Skeletal muscle tissue (tissue), 7 donors: ENCODE results near the gene MAP2K2.

DNA sequence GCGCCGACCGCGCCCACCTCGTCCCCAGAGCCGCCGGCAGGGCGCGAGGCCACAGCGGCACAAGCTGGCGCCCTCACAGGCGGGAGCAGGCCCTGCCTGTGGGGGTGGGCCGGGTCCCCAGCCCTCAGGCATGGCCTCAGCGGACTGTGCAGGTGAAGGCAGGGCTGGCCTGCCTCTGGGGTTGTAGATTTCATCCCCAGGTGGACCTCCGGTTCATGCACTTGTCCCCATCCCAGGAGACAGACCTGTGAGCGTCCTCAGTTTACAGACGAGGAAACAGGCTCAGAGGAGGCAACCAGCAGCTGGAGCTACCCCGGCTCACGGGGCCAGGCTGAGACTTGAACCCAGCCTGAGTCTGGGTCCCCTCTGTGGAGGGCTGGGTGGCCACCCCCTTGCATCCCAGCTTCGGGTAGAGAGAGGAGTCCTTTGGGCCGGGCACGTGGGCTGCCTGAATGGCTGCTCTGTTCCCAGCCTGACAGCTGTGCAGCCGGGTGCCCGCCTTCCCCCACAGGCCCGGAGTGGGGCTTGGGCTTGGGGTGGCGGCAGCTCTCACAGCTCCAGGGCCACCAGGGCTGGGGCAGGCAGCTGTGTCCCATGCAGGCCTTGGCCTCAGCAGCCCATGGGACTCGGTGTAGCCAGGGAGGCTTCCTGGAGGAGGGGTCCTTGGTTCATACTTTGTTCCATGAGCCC lies 26.8 kb downstream of the PIAS4 start:
- PRO-cap, 3 experiments = no peak in any of the 3 experiments
- RAMPAGE, long total RNA = no peak
- RRBS, 2 experiments = 74 to 79% methylated on average over 19 to 21 of the region's 27 CpGs

DNA sequence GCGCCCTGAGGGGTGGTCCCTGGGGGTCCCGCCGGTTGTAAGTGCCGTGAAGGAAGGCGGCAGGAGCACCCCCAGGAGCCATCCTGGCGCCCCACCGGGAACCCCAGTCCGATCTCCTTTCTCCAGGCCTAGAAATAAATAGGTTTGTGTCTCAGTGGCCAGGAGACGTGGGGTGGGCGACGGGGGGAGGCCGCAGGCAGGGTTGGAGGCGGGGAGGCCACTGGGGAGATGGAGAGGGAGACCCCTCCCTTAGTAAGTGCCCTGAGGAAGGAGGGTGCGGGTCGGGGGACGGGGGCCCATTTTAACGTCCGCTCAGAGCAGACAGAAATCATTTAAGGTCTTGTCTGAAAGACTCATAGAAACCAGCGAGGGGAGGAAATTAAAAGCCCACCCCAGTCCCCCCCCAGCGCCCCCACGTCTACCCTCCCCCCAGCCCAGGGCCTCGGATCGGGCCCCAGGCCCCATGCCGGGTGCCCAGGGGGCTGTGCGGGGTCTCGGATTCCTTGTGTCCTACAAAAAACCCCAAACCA lies 19.7 kb downstream of the ZBTB7A start:
- PRO-cap, 3 experiments = no peak in any of the 3 experiments
- RAMPAGE, long total RNA = no peak
- RRBS, 2 experiments = 81 to 83% methylated on average over 7 to 10 of the region's 26 CpGs

DNA sequence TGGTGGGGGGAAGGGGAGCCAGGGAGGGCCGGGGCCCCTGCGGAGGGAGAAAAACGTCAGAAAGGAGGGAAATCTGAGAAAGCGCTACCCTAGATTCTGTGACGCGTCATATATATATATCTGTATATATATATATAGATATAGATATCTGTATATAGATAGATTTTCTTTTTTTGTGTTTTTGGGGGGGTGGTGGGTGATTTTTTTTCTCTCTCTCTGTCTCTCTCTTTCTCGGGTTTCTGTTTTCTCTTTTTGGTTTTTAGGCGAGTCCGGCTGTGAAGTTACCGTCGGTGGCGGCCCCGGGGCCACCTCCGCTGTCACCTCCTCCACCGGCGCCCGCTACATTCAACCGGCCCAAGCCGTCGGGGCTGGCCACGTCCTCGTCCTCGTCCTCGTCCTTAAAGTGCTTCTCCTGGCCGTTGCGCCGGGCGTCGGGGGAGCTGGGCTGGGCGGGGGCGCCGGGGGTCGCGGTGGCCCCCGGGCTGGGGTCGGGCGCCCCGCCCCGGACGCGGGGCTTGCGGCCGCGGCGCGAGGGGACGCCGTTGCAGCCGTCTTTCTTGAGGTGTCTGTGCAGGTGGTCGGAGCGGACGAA lies 19.1 kb downstream of the ZBTB7A start:
- PRO-cap, 3 experiments = no peak in any of the 3 experiments
- RAMPAGE, long total RNA = no peak
- RRBS, 2 experiments = 74 to 79% methylated on average over 9 of the region's 52 CpGs

DNA sequence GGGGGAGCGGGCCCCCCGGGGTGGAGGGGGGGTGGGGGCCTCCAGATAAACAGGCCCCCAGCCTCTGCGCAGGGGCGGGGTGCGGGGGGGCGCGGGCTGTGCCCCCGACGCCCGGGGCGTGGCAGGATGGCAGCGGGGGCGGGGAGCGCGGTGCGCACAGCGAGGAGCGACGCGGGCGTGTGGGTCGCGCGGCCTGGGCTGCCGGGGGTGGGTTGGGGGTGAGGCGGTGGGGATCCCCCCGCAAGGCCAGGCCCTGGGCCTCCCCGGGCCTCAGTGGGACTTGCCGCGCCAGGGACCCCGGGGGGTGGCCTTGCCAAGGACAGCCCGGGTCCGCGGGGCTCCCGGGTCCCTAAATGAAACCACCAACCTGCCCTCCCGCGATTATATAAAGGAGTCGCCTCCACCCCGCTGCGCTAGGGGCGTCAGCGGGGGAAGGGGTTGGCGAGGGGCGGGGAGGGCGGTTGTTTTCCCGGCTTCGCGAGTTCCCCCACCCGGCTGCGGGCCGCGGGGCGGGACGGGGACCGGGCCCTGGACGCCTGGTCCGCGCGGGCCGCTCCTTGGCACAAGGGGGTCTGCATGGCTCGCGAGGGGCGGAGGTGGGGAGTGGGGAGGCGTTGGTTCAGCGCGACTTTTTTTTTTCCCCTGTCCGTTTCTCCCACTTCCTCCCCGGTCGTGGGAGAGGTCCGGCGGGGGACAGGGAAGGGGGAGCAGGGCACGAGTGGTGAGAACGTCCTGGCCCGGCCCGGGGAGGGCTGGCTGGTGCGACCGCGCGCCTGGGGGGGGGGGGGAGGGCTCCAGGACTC lies 713 bp upstream of the ZBTB7A start:
- PRO-cap, 3 experiments = peak in 3 of 3 experiments; most common plus-strand start position 490 of the sequence (in 3); most common minus-strand start position 355 of the sequence (in 2)
- RAMPAGE, long total RNA = no peak
- RRBS, 2 experiments = 2 to 3% methylated on average over 32 of the region's 79 CpGs

GRCh38 chr19:4086232-4086993 lies 19.7 kb upstream of the ZBTB7A start:
- PRO-cap, 3 experiments = no peak in any of the 3 experiments
- RAMPAGE, long total RNA = no peak
- RRBS, 2 experiments = 12% methylated on average over 5 of the region's 25 CpGs

DNA sequence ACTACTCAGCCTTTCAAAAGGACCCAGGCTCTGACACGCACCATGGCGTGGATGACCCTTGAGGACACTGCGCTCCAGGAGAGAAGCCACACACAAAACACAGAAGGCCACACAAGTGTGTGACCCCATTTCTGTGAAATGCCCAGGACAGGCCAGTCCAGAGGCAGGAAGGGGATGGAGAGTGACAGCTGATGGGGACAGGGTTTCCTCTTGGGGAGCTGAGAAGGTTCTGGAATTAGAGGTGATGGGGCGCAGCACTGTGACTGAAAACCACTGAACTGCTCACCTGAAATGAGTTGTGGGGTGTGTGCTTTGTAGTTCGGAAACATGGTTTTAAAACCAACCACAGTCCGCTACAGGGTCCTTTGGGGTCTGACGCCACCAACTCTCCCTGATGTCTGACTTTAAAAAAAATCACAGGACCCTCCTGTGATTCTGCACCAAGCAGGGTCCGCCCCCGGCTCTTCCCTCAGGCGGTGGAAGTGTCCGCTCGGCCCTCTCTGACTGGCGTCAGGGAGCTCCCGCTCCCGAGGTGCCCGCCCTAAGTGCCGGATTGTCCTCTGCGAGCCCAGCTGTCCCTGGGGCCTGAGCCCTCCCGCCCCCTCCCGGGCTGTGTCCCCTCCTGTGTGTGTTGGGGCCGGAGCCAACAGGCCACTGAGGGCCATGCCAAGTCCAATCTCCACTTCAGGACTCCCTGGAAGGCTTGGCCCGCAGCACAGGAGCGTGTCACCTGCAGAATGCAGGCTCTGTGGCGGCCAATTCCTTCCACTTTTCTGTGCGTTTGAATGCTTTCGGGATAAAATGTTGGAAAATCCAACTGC lies 25.6 kb downstream of the MAP2K2 start:
- PRO-cap, 3 experiments = no peak in any of the 3 experiments
- RAMPAGE, long total RNA = no peak
- RRBS, 2 experiments = 16 to 24% methylated on average over 11 of the region's 26 CpGs

DNA sequence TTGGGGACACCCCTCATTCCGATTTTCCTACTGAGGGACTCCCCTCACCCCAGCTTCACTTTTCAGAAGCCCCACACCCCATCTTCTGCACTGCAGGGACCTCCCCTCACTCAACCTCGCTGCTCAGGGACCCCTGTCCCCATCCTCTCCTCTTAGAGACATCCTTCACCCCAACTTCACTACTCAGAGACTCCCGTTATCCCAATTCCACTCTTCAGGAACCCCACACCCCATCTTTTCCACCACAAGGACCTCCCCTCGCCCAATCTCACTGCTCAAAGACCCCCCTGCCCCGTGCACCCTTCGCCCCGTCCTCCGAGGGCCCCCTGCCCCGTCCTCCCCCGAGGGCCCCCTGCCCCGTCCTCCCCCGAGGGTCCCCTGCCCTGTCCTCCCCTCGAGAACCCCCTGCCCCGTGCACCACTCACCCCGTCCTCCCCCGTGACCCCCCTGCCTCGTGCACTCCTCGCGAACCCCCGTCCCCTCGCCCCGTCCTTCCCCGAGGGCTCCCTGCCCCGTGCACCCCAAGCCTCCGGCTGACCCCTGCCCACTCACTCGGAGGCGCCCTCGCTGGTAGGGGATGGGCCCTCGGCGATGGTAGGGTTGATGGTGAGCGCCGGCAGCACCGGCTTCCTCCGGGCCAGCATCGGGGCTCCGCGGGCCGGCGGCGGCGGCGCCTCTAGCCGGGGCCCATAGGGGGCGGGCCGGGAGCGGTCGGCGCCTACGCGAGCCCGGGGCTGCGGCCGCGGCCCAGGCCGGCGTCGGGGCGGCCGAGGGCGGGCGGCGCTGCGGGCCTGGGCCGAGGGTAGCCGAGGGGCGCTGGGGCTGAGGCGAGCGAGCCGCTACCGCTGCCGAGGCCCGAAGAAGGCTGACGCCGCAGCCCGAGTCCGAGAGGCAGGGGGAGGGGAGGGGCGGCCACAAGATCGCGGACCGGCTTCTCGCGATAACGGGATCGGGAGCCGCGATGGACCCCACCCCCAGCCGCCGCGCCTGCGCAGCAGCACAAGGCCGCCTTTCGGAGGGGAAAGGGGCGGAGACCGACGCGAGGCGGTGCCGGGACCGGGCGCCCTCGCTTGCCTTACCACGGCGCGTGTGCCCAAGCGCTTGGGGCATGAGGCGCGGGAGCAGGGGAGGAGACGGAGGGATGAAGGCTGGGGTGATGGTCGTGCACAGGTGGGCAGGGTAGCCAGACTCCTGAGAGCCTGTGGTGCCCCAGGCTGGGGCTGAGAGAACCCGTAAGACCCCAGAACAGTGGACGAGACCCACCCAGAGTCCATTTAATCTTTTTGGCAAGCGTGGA lies at the start of gene MAP2K2:
MAP2K2 (minus strand) TSS at position 891 of the 1,297 bp plus-strand sequence.
- PRO-cap, 3 experiments = peak in 3 of 3 experiments; most common plus-strand start position 1,030 of the sequence (in 3); most common minus-strand start position 863 of the sequence (in 1)
- RAMPAGE, long total RNA = no peak
- RRBS, 2 experiments = 2 to 4% methylated on average over 9 to 16 of the region's 112 CpGs

DNA sequence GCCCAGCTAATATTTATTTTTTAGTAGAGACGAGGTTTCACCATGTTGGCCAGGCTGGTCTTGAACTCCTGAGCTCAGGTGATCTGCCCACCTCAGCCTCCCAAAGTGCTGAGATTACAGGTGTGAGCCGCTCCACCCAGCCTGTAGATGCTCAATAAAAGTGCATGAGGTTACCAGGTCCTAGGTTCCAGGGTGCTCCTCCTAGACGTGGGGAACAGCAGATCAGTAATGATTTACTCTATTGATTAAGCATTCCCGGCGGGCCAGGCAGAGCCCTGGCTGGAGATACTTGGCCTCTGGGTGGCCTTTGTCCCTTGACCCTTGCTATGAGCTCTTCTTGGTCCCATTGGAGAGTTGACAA lies 4.4 kb downstream of the CREB3L3 start:
- PRO-cap, 3 experiments = no peak in any of the 3 experiments
- RAMPAGE, long total RNA = no peak
- RRBS, 2 experiments = 30 to 50% methylated on average over 2 of the region's 5 CpGs

- PRO-cap, 3 experiments = no peak in any of the 3 experiments
- RAMPAGE, long total RNA = no peak
- RRBS, 2 experiments = 86% methylated on average over 6 of the region's 34 CpGs; no CpG with 5 or more reads in 1 of the 2 experiments
Observed at GRCh38 chr19:4258114-4258617, 11.3 kb downstream of the YJU2 start.

- PRO-cap, 3 experiments = no peak in any of the 3 experiments
- RAMPAGE, long total RNA = no peak
- RRBS, 2 experiments = 22 to 25% methylated on average over 11 of the region's 21 CpGs
Observed at GRCh38 chr19:4267350-4268048, 11.6 kb upstream of the SHD start.

GRCh38 chr19:4341346-4341786 lies 2.0 kb upstream of the MPND start:
- PRO-cap, 3 experiments = no peak in any of the 3 experiments
- RAMPAGE, long total RNA = no peak
- RRBS, 2 experiments = no CpG with 5 or more reads among the region's 7 CpGs

DNA sequence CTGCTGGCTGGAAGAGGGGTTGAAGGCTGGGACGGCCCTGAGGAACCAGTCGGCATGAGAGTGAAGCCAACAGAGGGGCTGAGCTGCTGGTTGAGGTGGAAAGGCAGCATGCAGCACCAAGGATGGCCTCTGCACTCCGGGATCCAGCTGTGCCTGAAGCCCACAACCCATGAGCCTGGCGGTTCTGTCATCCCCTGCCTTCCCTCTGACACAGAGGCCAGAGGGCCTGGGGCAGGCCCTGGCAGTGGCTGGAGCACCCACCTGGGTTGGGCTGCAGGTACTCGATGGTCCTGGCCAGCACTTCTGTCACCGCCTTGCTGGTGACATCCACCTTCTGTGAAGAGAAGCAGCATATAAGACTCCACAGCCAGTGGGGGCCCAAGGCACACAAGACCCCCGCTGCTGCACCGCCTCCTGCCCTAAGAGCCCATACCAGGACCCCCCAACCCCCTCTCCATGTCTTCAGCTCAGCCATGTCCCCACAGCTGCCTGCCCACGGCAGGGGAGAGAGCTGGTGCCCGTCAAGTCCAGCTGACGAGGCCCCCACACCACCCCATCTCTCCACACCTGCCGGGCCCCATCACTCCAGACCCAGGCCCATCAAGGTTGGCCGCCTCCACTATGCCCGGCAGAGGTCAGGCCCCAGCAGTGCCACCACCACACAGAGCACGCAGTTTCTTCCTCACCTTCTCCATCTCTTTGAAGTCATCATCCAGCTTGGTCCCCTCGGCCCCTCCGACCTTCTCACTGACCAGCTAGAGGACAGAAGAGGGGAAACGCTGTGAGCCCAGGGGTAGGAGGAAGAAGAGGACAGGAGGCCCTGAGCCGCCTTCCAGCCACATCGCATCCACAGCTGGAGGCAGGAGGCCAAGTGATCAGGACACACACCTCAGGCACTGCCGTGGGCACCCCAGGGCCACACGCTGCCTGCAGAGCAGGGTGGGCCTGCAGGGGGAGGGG lies 23.2 kb downstream of the MPND start:
- PRO-cap, 3 experiments = no peak in any of the 3 experiments
- RAMPAGE, long total RNA = no peak
- RRBS, 2 experiments = 65 to 74% methylated on average over 3 of the region's 22 CpGs

DNA sequence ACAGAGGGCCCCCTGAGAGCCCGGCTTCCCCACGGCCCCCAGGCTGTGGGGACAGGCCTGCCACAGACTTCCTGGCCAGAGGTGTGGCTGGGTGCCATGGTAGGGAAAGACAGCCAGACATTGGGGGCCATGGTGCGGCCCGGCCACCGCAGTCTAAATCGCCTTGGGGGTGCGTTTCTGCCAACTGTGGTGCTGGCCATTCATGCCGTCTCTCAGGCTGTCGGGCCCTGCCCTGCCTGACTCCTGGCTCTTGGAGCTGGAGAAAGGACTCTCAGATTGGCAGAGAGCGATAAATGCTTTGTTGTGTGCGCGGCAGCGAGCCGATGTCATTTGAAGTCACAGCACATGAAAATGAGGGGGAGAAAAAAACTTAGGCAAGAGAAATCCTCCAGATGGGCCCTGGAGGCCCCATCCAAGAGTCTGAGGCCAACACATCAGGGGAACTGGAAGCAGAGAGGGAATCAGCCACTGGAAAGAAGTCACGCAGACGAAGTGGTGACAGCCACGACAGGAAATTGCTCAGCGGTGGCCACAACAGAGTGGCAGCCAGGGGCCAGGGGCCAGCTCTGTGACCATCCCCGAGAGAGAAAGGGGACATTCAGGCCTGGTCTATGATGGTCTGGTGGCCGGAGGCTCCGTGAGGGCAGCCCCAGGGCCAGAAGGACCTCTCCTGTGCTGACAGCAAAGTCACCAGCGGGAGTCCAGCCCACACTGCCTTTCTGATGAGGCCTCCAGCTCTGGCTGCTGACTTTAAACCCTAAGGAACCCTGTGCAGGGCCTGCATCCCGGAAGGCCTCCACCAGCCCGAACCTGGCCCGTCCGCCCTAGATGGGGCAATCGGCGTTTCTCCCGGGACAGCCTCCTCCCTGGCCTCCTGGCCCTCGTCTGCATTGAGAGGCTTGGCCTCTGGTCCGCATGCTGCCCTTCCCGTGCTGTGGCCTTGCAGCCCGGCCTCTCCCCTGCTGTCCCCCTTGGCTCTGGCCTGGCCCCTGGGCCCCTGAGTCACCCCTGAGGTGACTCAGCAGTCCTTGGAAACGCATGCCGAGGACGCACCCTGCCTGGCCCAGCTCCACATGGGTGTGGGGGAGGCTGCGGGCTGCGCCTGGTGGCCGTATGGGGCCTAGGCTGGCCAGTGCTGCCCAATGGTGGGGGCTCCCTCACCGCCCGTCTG lies 26.2 kb downstream of the SH3GL1 start:
- PRO-cap, 3 experiments = peak in 3 of 3 experiments; most common plus-strand start position 537 of the sequence (in 1); most common minus-strand start position 973 of the sequence (in 2)
- RAMPAGE, long total RNA = no peak
- RRBS, 2 experiments = 18 to 19% methylated on average over 14 of the region's 41 CpGs

DNA sequence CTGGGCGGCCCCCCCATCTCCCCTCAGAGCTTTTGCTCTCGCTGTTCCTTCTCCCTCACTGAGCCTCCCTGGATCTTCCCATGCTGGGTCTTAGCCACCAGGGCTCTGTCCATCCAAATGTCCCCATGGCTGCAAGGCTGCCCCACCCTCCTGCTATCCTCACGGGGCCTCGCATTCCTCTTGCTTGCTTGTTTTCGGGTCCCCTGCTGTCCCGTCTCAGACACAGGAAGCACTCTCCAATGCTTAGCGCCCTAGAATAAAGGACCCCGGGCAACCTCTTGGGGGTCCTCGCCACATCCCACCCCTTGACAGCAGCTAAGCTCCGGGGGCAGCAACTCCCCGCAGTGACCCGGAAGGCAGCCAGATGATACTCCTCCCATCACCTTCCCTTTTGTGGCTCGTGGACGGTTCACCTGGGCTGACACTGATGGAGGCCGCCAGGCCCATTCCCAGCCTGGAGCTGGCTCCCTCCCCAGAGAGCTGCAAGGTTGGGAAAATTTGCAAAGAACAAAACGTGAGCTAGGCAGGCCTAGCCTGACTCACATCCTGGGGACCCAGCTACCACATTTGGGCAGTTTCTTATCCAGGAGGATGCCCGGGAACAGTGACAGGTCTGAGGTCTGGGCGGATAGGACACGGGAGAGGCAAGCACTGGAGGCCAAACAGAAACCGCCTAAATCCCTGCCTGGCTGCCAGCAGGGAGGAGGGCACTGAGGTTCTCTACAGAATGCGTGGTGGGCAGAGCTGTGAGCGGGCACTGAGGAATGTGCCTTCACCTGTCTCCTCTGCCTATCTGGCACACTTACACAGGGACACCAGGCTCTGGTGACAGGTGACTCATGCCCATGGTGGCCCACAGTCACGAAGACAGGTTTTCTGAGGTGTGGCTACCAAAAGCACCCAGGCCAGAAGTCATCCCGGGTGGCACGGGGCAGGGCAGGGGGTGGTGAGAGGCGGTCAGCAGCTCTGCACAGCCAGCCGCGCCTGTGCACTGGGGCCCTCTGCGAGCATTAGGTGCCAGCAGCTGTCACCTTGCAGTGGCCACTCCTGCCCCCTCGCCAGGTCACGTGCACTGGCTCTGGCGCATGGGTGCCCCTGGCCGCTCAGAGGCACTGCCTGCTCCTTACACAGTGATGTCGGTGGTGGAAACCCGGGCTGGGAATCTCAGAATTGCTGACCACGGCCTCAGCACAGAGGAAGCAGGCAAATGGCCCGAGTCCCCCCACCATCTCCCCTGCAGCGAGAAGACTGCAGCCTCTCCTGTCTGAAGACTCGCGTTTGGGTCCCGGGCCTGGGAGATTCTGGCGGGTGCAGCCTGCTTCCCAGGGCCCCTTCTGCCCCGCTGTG lies 23.2 kb downstream of the SH3GL1 start:
- PRO-cap, 3 experiments = peak in 2 of 3 experiments; most common plus-strand start position 1,072 of the sequence (in 2); most common minus-strand start position 712 of the sequence (in 1)
- RAMPAGE, long total RNA = no peak
- RRBS, 2 experiments = 40 to 57% methylated on average over 3 to 8 of the region's 43 CpGs

- PRO-cap, 3 experiments = peak in 2 of 3 experiments; most common plus-strand start chr19:4388542 (in 2); most common minus-strand start chr19:4388819 (in 1)
- RAMPAGE, long total RNA = no peak
- RRBS, 2 experiments = no CpG with 5 or more reads among the region's 23 CpGs
Observed at GRCh38 chr19:4388130-4389172, 11.9 kb downstream of the SH3GL1 start.

DNA sequence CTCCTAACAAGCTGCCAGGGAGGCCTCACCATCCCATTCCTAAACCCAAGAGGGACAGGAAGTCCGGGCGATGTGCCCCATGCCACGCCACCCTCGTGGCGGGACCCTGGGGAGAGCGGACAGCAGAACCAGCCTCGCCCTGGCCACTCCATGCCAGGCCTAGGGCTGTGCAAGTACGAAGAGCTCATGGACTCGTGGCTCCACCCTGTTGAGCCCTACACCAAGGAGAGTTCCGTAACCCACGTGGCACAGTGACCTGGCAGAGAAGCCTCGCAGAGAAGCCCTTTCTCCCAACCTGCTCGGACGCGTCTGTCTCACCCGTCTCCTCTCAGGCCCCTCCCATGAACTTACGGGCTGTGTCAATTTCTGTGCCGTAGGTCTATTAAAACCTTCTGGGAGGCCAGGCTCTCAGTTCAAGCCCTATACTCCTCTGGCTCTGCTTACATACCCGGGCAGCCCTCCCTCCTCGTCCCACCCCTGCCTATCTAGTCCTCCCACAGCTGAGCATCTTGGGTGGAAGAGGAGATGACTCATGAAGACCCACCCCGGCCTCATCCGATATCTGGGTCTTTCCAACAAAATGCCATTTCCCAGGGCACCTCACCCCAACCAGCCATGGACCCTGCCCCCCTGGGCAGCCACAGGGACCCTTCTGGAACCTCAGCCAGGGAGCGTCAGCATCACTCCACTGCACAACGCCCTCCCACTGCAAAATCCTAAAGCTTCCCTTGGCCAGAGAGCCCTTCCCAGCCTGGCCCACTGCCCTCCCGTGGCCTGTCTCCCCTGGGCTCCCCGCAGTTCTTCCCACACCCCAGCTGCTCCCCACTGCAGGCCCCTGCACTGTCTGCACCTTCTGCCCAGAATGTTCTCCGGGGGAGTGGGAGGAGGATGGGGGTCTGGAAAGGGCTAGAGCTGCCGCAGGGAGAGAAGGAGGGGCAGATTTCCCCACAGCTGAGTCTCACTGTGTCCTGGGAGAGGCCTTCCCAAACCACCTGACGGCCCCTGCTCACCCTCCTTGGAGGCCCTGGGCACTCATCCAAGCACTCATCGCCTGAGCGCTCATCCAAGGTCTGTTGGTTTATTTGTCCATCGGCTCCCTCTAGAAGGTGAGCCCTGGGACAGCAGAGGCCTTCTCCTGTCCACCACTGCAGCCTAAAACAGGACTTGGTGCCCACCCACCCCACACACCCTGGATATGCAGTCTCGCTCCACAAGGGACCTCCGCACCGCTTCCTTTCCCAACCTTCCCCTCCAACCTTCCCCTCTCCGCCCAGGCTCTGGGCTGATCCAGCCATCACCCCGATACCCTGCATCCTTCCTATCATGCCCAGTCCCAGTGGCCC lies 2.3 kb downstream of the UBXN6 start:
- PRO-cap, 3 experiments = peak in 1 of 3 experiments; most common plus-strand start position 275 of the sequence (in 1); most common minus-strand start position 159 of the sequence (in 1)
- RAMPAGE, long total RNA = no peak
- RRBS, 2 experiments = 15 to 22% methylated on average over 3 of the region's 37 CpGs

DNA sequence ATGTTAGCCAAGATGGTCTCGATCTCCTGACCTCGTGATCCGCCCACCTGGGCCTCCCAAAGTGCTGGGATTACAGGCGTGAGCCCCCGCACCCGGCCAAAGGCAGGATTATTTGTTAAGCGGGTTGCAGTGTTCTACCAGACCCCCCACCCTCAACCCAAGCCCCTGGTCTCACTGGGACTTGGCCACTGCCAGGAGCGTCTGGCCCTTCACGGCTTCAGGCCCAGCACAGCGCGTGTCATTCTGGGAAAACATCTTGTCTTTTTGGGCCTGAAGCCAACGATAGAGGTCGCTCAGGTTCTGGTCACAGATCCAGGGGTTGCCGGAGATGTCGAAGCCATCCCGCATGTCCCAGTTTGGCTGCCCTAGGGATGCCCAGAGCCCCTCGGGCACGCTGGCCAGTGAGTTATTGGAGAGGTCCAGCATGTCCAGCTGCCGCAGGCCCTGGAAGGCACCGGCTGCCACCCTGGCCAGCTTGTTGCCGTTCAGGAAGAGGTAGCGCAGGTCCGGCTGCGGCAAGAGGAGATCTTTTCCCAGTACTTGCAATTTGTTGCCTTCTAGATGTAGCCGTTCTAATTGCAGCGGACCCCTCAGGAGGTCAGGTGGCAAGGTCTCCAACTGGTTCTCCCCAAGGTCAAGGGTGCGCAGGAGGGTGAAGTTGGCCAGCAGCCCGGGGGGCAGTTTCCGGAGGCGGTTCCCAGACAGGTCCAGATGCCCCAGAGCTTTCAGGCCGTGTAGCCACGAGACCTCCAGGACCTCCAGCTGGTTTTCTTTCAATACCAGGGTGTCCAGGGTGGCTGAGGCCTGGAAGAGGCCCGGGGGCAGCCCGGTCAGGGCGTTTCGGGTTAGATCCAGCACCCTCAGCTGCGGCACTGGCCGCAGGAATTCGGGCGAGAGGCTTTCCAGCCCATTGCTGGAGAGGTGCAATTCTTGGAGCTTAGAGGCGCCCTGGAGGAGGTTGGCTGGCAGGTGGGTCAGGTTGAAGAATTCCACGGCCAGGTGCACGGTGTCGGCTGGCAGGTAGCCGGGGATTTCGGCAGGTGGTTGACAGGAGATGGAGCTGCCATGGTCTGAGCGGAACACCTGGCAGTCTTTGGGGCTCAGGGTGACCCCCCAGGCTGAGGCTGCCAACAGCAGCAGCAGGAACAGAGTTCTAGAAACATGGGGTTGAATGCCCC lies 1.7 kb downstream of the LRG1 start:
- PRO-cap, 3 experiments = peak in 1 of 3 experiments; most common minus-strand start position 245 of the sequence (in 1)
- RAMPAGE, long total RNA = no peak
- RRBS, 2 experiments = 21 to 27% methylated on average over 8 to 11 of the region's 47 CpGs

DNA sequence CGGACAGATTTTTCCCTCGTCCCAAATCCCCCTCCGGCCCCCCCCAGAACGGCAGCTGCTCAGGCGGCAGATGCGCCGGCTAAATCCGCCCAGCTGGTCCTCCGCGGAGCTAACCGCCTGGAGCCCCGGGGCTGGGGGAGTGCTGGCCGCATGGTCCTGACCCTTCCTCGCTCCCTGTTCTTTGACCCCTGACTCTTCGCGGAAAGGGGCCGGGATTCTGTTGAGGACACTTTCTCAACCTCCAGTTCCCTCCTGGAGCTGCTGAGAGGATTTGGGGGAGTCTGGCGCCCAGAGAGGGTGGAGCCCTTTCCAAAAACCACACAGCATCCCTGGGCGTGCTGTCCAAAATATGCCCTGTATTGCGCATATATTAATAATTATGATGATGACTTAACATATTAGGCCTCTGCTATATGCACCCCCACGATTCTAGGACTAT lies 25.5 kb upstream of the SEMA6B start:
- PRO-cap, 3 experiments = no peak in any of the 3 experiments
- RAMPAGE, long total RNA = no peak
- RRBS, 2 experiments = 2 to 4% methylated on average over 16 of the region's 21 CpGs

DNA sequence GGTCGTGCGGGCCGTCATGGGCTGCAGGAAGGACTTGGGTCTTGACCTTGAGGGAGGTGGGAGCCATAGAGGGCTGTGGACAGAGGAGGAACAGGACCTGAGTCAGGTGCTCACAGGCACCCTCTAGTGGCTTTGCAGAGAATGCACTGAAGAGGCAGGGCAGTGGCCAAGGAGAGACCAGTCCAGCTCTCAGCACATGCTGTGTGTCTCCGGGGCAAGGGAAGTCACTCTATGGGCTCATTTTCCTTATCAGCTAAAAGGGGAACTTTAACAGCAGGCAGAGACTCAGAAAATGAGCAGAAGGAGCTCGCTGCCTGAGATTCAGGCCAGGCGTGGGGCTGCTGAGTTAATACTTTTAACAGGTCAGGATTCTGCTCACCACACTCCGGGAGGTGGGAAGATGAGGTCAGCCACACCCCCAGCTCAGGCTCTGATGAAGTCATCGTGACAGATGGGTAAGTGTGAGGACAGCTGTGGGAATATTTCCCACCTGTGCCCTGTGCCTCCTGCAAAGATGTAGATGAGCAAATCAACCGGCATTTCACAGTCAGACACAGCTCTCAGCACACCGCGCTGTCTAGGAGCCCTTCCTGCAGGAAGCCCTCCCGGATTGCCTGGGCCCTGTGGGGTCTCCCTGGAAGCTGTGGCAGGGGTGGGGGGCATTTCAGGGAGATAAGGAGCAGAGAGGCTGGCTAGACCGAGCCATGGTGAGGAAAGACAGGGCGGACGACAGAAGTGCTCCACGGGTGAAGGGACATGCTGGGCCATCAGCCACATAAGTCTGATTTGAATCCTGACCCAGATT lies 5.8 kb upstream of the TNFAIP8L1 start:
- PRO-cap, 3 experiments = no peak in any of the 3 experiments
- RAMPAGE, long total RNA = no peak
- RRBS, 2 experiments = 15 to 25% methylated on average over 2 to 3 of the region's 16 CpGs

DNA sequence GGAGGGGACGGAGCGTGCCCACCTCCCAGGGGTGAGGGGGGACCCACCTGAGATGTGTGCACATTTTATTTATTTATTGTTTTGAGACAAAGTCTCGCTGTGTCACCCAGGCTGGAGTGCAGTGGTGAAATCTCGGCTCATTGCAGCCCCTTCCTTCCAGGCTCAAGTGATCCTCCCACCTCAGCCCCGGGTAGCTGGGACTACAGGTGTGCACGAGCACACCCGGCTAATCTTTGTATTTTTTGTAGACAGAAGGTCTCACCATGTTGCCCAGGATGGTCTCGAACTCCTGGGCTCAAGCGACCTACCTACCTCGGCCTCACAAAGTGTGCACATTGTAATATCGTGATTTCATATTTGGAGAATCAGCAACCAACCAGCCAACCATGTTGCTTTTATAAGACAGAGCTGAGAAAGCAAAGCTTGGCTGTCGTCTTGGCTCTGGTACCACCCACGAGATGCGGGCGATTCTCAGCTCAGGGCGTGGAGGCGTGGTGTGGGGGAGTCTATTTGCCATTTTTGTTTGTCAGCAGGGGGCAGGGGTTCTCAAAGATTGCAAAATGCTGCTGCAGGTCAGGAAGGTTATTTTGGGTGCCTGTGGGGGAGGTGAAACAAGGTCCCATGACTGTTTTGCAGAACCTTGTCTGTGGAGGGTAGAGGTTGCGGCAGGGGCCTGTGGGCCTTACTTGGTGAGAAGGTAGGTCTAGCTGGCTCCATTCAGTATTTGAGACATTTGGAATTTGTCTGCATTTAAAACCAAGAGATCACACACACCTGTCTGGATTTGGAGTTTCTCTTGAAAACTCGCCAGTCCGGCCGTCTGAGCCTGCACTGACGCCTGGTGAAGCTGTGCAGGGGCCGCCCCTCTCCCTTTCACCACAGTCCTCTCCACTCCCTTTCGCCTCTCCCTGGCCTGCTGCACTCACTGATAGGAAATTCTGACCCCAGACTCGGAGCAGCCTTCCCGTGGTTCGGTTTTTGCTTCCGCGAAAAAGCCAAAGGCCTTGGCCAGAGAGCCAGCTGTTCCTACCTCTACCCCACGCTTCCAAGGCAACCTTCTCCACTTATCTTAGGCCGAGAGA lies 15.3 kb downstream of the TNFAIP8L1 start:
- PRO-cap, 3 experiments = no peak in any of the 3 experiments
- RAMPAGE, long total RNA = no peak
- RRBS, 2 experiments = no CpG with 5 or more reads among the region's 31 CpGs